Measurements from ENCODE around the genes METTL15 and NAT10.

DNA sequence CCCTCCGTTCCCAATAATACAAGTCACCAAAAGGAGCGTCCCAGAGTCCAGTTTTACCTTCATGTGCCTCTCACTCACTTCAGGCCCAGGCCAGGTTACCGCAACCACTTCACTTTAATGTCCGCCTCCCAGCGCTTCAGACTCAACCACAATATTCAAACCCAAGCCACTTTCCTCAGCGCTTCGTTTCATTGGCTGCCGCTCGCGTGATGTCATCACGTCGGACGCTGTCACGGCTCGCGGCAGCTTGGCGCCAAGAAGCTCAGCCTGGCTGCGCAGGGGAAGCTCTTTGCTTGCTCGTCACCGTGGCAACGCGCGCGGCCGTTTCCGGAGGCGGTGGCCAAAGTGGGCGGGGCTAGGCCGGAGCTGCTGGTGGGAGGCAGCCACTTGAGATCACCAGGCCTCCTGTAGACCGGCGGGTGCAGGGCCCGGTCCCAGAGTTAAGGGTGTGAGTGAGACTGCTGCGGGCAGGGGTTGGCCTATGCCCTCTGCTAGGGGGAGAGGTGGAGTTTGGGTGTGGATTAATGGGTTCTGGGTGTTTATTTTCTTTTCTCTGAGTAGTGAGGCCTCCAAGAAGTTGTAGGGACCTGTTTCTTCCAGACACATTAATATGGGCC, at the start of gene METTL15:
Gene METTL15 (plus strand): TSS at position 382 of the 617 bp plus-strand sequence.
- PRO-cap: bidirectional peak, plus-strand start at position 443 of the sequence, minus-strand start at position 138 of the sequence

- PRO-cap: no peak
Measured at GRCh38 chr11:28628323-28628764, 520.2 kb downstream of the METTL15 start.

GRCh38 chr11:28701933-28702936, 594.0 kb downstream of the METTL15 start:
- PRO-cap: no peak

DNA sequence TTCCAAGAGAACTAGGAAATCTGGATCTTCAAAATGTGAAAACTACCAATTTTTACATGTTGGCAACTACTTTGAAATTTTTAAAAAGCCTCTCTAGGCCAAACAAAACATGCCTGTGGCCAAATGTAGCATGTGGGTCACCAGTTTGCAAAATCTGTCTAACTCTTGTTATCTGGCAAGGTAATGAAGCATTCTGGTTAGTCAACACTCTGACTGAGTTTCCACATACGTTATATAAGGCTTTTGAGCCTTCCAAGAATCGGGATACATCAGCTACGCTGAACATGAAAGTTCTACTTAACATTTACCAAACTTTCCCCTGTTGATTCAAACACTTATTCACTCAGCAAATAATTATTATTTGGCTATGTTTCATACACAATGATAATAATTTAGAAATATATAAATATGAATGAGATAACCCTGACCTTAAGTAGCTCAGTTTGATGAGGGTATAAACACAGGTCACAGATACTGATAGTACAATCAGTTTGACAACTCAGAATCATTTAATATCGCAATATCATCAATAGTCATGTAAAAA, 752.5 kb downstream of the KCNA4 start:
- PRO-cap: no peak

- PRO-cap: no peak
Measured at GRCh38 chr11:30434820-30435607, 112.1 kb downstream of the ARL14EP start.

GRCh38 chr11:30456843-30457507, 129.2 kb downstream of the MPPED2 start:
- PRO-cap: no peak

- PRO-cap: no peak
Measured at GRCh38 chr11:31815531-31816720, 4.8 kb upstream of the PAX6 start.

DNA sequence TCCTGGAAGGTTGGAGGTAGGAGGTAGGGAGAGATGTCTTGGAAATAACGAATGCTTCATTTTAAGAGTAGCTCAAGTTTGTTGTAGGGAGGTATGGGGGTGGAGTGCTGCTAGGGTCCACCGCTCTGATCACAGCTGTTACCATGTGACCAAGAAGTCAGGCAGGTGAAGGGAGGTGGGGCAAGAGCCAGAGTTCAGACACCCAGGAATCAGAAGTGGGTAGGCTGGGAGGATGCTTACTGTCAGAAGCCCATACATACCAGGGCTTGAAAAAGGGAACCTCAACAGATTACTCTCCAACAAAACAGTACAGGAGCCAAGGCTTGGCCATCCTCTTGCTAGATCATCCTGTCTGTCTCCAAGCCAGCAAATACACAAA, 30.8 kb upstream of the WT1 start:
- PRO-cap: no peak

- PRO-cap: no peak
Measured at GRCh38 chr11:32566527-32567001, 17.1 kb upstream of the EIF3M start.

DNA sequence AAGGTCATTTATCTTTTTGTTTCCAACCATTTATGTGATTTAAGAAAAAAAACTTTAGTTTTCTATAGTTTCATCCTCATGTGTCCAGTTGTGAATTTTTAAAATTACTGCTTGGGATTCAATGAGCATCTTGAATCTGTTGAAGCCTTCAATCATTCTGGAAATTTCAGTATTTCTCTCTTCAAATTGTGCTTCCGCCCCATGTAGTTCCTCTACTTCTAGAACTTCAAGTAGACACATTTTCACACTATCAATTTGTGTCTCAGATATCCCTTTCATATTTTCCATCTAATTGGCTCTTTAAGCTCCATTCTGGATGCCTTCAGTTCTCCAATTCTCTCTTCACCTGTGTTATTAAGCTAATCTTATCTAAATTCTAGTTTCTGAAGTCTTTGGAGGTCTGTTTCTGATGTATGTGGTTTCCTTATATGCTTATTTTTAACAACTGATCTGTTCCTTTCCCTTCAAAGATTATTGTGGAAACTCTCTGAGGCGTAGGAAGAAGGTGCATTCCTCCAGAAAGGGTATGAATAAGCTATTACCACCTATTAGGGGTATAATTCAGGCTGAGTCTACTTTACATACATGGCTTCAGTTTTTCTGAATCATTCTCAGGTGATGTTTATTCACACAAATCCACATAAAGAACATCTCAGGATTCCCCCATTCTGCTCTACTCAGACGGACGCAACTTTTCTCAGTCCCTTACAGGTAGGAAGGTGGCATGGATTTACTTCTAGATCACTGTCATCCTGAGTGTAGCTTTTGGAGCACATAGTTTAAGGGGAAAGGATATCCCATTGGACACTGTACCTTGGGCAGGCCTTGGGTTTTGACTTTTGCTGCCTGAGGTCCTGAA, 36.1 kb downstream of the CSTF3 start:
- PRO-cap: no peak

DNA sequence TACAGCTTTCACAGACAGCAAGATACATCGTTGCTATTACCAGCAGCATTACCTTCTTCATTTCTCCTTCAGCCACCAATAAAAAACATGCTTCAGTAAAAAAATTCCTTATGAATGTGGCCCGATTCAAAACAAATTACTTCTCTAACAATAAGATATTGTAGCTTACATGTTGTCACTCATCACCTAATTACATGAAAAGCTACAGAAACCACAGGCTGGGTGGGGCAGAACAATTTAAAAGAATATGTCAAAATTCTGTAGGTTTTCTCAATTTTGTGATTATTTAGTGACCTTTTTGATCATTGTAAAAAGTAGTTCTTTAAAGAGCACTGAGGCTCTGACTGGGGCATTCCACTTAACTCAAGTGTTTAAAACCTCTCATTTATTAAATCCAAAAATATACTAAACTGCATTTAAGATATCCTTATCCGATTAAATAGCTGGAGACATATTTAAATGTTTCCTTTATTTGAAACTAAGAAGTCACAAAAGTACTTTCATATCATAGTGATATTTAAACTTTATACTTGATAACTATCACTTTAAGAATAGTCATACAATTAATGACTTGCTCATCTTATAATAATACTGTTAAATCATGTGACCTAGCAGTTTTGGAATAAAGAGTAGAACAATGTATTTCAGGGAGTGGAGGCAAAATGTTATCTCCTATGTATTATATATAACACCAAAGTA, 23.0 kb downstream of the CSTF3 start:
- PRO-cap: no peak

GRCh38 chr11:33161813-33162132, 493 bp upstream of the CSTF3 start:
- PRO-cap: no peak

GRCh38 chr11:33689238-33689742, 11.3 kb downstream of the C11orf91 start:
- PRO-cap: no peak

DNA sequence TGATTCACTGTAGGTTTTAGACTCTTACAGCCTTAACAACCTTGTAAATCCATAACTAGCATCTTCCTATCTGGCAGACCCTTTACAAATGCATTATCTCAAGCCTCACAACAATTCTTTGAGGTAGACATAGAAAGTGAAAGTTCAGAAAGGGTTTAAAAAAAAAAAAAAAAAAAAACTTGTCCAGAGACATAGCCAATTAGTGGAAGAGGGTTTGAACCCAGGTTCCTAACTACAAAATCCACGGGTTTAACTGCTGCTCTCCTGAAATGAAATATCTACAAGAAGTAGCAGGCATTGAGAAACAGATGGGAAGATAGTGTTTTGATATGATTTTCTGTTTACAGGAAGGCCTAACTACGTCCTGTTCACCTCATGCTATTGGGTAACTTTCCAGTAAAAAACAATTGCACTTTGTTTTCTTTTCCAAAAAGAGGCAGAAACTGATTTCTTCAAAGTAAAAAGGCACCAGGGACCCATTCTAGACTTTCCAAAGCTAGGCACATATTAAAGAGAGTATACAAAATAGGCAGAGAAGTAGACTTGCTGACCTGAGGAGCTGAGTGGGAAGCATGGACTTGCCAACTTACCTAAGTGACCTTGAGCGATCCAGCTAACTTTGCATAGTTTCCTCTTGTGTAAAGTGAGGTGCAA, 5.9 kb upstream of the C11orf91 start:
- PRO-cap: no peak

- PRO-cap: no peak
Measured at GRCh38 chr11:33709915-33710501, 9.4 kb upstream of the C11orf91 start.

DNA sequence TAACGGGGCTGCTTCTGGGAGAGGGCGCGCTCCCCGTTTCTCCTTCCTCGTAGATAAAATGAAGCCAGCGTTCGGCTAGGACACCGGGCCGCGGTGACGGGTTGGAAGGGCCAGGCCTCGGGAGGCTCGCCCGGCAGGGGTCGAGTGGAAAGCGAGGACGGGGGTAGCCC, 212 bp downstream of the CD59 start:
- PRO-cap: unidirectional peak, minus-strand start at position 41 of the sequence

DNA sequence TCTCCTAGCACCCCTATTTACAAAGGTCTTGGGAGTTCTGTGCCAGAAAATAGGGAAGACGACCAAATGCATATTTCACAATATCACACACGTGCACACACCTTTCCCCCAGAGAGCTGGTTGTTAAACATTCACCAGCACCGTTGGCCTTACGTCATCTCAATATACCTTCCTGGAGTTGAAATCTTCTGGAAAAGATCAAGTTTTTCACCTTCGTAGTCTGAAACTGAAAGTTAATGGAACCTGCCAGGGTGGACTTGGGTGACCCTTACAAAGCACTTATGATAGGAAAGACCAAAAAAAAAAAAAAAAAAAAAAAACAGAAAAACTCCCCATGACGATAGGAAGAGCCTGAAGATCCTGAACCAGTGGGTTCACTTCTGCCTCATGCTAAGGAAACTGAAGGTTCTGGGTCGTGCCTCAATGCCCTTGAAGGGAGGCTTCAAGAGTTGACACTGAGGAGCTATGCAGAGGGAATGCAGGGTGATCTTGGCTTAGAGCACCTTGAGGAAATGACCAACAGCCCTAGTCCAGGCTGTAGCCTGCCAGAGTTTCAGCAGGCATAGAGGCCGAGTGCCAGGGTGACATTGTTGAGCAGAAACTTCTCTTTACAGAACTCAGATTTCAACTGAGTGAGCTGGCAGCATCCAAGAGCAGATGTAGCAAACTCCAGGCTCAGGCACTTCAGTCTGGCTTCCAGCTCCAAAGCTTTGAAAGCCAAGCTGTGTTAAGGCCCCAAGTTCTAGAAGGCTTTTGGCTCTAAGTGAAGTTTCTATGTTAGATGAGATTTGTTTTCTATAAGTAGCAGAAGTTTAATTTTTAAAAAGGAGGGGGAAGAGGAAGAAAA, 23.2 kb upstream of the CAPRIN1 start:
- PRO-cap: no peak

- PRO-cap: no peak
Measured at GRCh38 chr11:34052678-34052761, 989 bp downstream of the CAPRIN1 start.

DNA sequence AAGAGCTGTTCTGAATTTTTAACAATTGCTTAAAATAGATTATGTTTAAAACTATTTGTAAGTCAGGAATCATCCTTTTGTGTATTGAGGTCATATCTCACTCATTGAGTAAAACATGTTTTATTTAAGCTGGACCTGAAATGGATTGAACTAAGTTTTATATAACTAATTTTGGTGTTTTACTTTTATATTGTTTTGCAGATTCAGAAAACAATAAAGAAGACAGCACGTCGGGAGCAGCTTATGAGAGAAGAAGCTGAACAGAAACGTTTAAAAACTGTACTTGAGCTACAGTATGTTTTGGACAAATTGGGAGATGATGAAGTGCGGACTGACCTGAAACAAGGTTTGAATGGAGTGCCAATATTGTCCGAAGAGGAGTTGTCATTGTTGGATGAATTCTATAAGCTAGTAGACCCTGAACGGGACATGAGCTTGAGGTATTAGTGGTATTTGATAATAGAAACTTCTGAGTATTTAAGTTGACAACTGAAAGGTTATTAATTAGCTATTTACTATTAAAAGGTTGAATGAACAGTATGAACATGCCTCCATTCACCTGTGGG, 24.6 kb downstream of the CAPRIN1 start:
- PRO-cap: no peak

DNA sequence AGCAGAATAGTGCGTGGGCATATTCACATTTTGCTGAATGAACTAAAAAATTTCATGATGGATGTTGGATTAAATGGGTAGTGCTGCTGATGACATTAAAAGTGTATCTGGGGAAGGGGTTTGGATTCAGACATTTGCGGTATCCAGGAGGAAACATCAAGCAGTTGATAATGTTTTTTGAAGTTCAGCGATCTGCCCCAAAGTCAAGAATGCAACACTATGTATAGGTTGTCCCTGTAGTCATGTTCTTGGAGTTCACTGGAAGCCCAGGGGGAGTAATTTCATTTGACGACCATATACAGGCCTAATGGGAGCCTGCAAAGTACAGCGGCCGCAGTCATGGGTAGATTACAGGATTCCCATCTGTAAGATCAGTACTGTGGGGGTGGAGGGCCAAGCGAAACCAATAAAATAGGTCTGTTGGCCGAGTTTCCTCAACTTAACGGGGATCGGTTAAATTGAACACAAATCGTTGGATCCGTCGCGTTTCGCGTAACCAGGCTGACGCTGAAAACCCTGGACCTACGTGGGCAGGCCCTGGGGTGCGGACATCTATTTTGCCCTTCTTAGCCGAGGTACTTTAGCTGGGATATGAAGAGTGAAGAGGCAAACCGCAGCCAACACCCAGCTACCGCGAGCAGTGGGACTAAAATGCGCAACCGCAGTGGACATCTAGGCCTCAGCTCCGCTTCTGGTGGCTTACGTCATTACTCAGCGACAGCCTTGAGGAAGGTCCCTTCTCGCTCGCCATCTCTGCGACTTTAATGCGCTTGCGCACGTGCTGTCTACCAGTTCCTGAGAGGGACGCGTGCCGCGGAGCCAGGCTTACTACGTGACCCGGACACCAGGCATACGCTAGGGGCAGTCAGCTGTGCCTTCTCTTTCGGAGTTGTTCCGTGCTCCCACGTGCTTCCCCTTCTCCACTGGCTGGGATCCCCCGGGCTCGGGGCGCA, at the start of gene NAT10:
Gene NAT10 (plus strand): TSS at position 791 of the 953 bp plus-strand sequence.
- PRO-cap: bidirectional peak, plus-strand start at position 791 of the sequence, minus-strand start at position 693 of the sequence